Spleen (tissue), 7 donors: ENCODE measurements around the gene COPS4.

- PRO-cap, 4 experiments: peak in 4 of 4 experiments; most common plus-strand start chr4:83013156 (in 2); most common minus-strand start chr4:83012889 (in 4)
- RAMPAGE, long total RNA, 4 experiments: start-site peak on the minus strand in 2 of 4 experiments, at chr4:83012811-83012956 at its widest, 20 to 40 reads per replicate
These were observed 2.3 kb upstream of the LIN54 start for GRCh38 chr4:83012594-83013555.

GRCh38 chr4:83034958-83035542 is at the start of gene COPS4:
Gene COPS4, plus strand, starts transcription at chr4:83035183.
- PRO-cap, 4 experiments: peak in 4 of 4 experiments; most common plus-strand start chr4:83035171 (in 3)
- RAMPAGE, long total RNA, 4 experiments: start-site peak on the plus strand in 4 of 4 experiments, at chr4:83035182-83035218 at its widest, 317 to 383 reads per replicate

GRCh38 chr4:83197429-83198466 is 83.2 kb upstream of the PLAC8 start:
- PRO-cap, 4 experiments: no peak in any of the 4 experiments
- RAMPAGE, long total RNA, 4 experiments: start-site peak on the minus strand in 1 of 4 experiments, at chr4:83197610-83198170 at its widest, 7 reads per replicate

- PRO-cap, 4 experiments: no peak in any of the 4 experiments
- RAMPAGE, long total RNA, 4 experiments: no peak in any of the 4 experiments
These were observed 34.0 kb downstream of the COQ2 start for GRCh38 chr4:83250498-83251012.

- PRO-cap, 4 experiments: no peak in any of the 4 experiments
- RAMPAGE, long total RNA, 4 experiments: no peak in any of the 4 experiments
These were observed 650 bp downstream of the GPAT3 start for GRCh38 chr4:83536677-83536838.

GRCh38 chr4:83536839-83537235 is 929 bp downstream of the GPAT3 start:
- PRO-cap, 4 experiments: no peak in any of the 4 experiments
- RAMPAGE, long total RNA, 4 experiments: no peak in any of the 4 experiments

DNA sequence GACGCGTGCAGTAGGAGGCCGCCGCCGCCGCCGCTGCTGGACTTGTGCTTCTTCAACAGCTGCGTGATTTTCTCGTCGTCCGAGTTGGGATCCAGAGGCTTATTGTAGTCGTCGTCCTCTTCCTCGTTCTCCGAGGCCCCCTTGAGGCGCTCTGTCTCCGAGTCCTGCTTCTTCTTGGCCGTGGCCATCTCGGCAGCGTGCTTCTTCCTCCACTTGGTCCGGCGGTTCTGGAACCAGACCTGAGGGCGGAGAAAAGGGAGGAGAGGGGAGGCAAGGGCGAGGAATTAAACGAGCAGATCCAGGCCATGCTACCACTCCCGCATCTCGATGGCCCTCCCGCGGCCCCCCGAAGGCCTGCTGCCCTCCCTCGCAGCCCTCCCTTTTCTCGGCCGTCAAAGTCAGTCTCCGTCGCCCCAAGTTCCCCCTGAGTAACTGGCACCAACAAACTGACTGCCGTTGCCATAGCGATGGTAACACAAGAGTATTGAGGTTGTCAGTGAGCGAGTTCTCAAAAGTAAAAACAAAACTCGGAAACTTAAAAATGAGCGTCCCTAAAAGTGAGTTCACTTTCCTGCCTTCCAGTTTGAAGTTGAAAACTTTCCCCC is 5.7 kb downstream of the NKX6-1 start:
- PRO-cap, 4 experiments: no peak in any of the 4 experiments
- RAMPAGE, long total RNA, 4 experiments: no peak in any of the 4 experiments

DNA sequence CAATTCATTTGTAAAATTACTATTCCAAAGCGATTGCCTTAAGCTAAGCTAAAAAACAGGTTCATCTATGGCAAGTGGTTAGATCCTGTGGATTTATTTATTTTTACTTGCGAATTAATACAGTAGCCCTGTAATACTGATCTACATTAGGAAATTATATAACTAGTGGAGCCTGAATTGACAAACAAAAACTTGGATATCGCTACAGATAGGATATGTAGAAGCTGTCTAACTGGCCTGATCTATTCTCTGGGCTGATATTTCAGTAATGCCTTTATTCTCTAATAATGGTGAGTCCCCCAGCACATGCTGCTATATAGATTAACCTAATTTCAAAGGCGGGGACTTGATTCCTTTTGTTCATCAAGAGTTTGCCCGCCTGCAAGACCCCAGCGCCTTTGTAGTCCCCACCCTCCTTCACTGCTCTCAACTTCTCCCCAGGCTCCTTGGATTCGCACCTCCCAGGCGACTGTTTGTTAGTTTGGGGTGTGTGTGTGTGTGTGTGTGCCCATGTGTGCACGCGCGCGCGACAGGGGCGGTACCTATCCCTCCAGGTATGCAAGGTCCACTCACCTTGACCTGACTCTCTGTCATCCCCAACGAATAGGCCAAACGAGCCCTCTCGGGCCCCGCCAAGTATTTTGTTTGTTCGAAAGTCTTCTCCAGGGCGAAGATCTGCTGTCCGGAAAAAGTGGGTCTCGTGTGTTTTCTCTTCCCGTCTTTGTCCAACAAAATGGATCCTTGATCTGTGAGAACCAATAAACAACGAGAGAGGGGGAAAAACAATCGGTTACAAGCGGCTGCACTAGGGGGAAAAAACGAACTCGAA is 3.8 kb downstream of the NKX6-1 start:
- PRO-cap, 4 experiments: no peak in any of the 4 experiments
- RAMPAGE, long total RNA, 4 experiments: no peak in any of the 4 experiments

DNA sequence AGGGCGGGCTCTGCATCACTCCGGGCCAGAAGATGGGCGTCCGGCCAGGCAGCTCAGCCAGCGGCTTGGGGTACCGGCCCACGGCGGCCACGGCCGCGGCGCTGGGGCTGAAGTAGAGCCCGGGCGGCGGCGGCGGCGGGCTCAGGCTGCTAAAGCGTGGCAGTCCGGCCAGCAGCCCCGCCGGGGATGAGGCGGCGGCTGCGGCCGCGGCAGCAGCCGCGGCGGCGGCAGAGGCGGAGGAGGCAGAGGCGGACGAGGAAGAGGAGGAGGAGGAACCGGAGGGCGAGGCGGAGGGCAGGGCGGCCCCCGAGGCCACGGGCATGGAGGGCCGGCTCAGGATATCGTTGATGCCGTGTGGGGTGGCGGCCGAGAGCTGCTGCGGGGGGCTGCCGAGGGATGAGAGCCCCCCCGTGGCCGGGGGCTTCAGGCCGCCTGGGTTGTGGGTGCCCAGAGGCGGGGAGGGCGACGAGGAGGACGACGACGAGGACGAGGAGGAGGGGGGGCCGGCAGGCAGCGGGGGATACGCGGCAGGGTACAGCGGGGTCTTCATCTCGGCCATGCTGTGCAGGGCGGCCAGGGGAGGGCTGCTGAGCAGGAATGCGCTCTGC is 1.4 kb downstream of the NKX6-1 start:
- PRO-cap, 4 experiments: no peak in any of the 4 experiments
- RAMPAGE, long total RNA, 4 experiments: no peak in any of the 4 experiments

DNA sequence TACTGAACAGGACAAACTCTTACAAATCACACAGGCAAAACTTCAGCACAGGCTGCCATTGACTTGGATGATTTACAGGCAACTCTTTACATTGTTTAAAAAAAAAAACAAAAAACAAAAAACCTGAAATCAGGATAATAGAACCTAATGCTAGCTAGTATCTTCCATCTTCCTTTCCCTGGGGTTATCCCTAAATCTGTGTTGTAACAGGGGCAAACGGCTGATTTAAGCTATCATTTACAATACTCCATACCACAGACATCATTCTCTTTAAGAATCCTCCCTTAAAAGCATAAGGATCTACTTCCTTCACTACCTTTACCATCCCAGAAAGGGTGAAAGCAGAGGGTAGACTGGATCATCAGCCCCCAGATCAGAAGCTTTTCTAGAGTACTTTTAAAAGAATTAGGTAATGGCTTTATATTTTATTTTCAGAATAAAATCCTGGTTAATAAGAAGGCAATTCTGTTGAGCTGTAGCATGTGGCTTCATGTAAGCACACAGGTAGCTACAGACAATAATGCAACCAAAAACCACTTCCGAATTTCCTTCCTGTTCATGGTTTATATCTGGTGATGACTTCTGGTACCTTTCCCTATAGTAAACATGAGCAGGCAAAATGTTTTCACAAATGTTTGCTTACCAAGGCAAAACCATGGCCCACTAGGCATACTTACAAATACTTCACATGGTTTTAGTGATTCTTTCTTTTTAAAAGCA is 144.4 kb downstream of the CDS1 start:
- PRO-cap, 4 experiments: no peak in any of the 4 experiments
- RAMPAGE, long total RNA, 4 experiments: no peak in any of the 4 experiments

DNA sequence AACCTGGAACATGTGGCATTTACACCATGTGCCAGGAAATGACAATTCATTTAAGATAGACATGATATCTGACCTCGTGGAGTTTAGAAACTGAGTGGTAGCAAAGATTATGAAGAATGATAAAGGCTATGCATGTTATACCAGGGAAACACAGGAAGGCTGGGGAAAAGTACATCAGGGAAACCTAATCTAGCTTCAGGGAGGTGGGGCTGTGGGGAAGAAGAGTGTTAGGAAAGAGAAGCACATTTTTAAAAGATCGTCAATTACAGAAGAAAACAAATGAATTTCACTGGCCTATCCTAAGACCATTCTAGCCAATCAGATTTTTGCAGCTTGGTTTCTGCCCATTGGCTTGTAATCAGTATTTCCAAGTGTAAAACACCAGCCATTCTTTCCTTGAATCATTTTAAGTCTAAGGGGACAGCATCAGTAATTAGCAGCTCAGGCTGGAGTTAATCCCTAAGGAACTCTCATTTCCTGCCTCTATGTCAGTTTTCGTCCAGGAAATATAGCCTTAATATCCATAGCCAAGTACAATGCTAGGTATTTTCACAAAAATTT is 79.3 kb downstream of the WDFY3 start:
- PRO-cap, 4 experiments: no peak in any of the 4 experiments
- RAMPAGE, long total RNA, 4 experiments: no peak in any of the 4 experiments

- PRO-cap, 4 experiments: peak in 4 of 4 experiments; most common plus-strand start chr4:85477863 (in 3); most common minus-strand start chr4:85477782 (in 3)
- RAMPAGE, long total RNA, 4 experiments: no peak in any of the 4 experiments
These were observed 2.5 kb downstream of the ARHGAP24 start for GRCh38 chr4:85477319-85478009.

DNA sequence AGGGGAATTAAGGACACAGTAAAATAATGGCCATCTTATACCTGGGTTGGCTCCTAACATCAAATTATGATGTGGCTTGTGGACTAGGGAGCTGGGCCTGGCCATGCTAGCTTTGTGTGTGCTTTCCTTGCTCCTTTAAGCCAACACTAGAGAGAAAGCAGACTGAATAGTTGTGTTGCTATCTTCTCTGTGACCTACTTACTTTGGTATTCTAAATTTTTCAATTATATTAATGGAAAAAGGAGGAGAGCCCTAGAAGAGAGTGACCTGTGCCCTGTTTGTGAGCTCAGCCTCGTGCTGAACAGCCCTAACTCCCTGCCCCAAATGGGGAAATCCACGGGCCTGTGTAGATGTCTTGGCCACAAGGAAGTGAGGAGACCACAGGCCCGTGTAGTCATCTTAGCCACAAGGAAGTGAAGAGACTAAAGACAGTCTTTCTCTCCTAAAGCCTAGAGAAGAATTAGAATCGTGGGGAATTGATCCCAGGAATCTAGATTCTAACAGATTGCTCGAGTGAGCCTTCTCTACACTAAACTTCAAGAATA is 23.3 kb downstream of the ARHGAP24 start:
- PRO-cap, 4 experiments: peak in 1 of 4 experiments; most common minus-strand start position 326 of the sequence (in 1)
- RAMPAGE, long total RNA, 4 experiments: no peak in any of the 4 experiments

DNA sequence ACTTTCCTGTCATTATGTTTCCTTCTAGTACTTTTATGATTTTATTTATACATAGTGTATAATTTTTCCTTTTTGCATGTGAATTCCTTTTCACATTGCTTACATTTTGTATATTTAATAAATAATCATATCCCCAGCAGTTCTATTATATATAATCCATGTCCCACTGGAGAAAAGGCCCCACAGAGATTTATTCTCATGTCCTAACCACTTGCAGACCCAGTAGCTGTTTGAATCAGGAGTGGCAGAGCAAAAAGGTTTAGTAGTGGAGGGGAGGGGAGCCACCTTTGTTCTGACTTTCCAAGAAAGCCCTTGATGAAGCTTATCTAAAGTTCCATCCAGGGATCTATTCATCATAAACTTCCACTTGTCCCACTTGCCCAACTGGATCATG is 39.4 kb downstream of the ARHGAP24 start:
- PRO-cap, 4 experiments: peak in 3 of 4 experiments; most common plus-strand start position 222 of the sequence (in 1); most common minus-strand start position 232 of the sequence (in 3)
- RAMPAGE, long total RNA, 4 experiments: no peak in any of the 4 experiments

- PRO-cap, 4 experiments: peak in 1 of 4 experiments; most common minus-strand start chr4:85702111 (in 1)
- RAMPAGE, long total RNA, 4 experiments: no peak in any of the 4 experiments
These were observed 227.1 kb downstream of the ARHGAP24 start for GRCh38 chr4:85702023-85702483.

GRCh38 chr4:85725587-85726207 is 250.7 kb downstream of the ARHGAP24 start:
- PRO-cap, 4 experiments: peak in 3 of 4 experiments; most common plus-strand start chr4:85726122 (in 3); most common minus-strand start chr4:85725852 (in 1)
- RAMPAGE, long total RNA, 4 experiments: no peak in any of the 4 experiments

DNA sequence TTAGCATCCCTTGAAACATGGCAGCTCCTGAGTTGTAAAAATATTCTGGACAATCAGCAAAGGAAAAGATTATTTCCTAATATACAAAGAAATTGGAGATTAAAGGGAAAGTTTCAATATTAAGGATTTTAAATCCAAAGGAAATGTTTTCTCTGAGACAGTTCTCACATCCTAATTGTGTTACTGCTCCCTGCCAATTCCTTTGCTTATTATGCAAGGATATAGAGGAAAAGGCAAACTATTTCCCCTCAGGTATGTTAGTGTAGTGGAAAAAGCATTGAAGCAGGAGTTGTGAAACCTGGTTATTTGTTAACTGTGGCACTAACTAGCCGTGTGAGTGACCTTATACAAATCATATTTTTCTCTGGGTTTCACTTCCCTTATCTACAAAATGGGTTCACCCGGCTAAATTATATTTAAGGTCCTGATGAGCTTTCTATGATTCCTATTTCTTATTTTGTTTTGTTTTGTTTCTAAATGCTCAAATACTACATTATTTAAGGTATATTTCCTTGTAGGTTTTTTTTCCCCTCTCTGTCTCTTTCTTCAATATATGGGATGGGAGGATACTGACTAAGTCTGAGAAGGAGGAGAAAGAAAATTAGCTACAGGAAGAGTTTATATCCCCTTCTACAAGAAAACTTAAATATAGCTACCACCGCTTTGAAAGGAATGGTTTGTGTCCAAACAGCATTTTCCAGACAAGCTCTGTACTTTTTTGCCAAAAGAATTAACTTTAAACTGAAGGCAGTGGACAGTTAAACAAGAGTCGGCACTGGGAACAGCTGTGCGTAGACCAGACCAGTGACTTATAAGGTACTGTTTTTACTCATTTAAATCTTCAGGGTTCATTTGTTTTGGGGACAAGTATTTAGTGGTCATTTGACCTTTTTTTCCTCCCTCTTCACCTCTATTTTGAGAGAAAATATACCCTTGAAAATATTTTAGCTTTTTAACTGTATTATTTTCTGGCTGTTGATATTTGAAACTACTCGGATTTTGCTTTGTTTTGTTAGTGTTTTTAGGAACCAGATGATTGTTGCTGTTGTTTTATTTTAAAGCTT is 303.5 kb downstream of the ARHGAP24 start:
- PRO-cap, 4 experiments: peak in 3 of 4 experiments; most common plus-strand start position 765 of the sequence (in 2); most common minus-strand start position 787 of the sequence (in 2)
- RAMPAGE, long total RNA, 4 experiments: no peak in any of the 4 experiments

DNA sequence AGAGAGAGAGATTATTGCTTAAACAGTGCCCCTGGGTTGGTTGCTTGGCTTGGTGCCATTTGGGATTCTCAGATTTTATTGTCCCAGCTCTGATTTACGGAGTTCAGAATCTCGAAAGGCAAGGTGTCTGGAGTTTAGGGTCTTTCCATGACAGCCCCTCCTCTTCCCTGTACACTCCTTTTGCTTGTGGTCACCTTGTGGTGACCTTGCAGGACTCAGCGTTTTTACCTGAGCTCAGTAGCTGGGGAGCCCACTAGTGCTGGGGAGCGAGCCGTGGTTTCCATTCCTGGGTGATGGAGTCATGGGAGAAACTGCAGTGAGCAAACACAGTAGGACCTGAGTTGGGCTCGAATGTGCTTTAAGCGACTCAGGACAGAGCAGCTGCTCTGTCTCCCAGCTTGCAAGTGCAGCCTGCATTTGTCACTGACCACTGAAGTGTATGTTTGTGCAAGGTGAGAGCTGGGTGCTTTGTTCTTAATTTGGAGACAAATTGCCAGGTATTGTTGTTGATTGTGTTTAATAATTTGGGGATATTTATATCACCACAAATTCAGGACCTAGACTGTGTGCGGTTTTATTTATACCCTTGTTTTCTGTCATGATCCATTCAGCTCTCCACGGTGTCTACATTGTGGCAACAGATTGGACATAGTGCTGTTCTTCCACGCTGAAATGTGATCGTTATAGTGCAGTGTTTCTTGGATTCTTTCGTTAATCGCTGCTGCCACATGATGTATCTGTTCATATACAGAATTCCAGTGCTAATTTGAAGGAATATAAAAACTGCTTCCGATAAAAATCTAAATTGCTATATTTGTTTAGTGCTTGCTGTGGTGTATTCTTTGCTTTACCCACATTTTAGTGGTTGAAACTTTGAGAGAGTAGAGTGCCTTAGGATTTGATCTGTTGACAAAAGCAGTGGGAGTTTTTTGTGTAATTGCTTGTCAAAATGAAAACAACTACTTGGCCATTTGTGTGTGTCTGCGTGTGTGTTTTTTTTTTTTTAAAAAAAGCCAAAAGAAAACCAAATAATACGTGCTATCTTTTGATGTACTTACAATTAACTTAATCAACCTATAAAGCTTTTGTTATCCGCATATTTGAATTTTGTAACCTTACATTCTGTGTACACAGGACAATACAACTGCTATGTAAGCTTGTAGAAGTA is 353.0 kb downstream of the ARHGAP24 start:
- PRO-cap, 4 experiments: no peak in any of the 4 experiments
- RAMPAGE, long total RNA, 4 experiments: no peak in any of the 4 experiments

DNA sequence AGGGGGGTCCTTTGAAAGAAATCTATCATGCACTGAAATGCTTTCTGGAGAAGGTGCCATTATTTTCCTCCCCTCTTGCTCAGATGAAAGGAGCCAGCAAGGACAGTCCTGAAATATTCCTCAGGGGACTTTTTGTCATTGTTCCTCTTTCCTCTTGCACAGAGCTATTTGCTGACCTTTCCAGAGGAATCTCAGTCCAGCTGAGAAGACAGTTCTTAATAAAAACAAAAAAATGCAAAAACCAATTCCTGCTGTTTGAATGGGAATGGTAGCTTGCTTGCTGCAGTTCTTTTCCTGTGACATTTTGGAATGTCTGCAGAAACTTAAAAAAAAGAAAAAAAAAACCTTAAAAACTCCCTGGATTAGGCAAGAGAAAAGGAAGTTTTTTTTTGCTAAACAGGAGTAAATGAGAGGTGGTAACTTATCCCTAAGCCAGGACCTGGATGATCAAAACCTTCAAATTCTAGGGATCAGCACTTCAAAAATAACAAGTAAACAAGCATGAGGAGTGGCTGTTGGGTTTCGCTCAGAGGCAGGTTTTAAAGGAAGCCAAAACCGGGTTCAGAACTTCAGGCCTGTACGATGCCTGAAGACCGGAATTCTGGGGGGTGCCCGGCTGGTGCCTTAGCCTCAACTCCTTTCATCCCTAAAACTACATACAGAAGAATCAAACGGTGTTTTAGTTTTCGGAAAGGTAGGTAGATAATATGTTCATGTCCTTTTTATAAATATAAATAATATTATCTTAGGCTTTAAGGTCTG is 429.3 kb downstream of the MAPK10 start:
- PRO-cap, 4 experiments: no peak in any of the 4 experiments
- RAMPAGE, long total RNA, 4 experiments: no peak in any of the 4 experiments

GRCh38 chr4:86075694-86076380 is 284.0 kb downstream of the MAPK10 start:
- PRO-cap, 4 experiments: no peak in any of the 4 experiments
- RAMPAGE, long total RNA, 4 experiments: no peak in any of the 4 experiments